Measurements from ENCODE around the genes RAB6A, DNAJB13 and KLHL35.

DNA sequence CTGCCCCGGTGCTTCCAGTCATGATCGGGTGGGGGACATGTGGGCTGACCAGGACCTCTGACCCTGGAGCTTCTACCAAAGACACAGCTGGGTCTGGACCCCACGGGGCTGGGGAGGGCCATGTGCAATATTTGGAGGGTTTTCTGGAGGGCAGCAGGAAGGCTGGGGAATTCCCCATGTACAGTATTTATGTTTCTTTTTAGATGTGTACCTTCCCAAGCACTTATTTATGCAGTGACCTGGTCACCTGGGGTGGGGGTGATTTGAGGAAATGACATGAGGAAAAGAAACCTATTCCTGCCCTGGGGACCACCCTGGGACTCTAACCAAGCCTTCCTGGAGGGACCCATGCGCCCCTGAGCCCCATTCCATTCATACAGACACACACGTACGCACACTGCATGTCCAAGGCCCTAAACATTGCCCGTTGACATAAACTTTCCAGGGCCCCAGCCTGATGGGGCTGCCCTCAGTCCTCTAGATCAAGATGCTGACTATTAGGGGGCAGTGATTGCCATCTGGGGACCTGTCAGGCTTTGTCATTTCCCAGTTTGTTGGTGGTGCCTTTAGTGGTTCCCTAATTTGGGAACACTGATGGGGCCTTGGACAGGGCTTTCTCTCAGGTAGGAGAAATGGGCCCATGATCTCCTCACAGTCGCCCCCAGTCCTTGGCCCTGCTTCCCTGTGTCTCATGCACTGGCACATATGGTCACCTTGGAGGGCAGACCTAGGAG lies 8.0 kb upstream of the RELT start:
- RRBS, result no CpG with 5 or more reads among the region's 8 CpGs

- RRBS, result no CpG with 5 or more reads among the region's 8 CpGs
These were observed 4.0 kb downstream of the RELT start for GRCh38 chr11:73380189-73380609.

DNA sequence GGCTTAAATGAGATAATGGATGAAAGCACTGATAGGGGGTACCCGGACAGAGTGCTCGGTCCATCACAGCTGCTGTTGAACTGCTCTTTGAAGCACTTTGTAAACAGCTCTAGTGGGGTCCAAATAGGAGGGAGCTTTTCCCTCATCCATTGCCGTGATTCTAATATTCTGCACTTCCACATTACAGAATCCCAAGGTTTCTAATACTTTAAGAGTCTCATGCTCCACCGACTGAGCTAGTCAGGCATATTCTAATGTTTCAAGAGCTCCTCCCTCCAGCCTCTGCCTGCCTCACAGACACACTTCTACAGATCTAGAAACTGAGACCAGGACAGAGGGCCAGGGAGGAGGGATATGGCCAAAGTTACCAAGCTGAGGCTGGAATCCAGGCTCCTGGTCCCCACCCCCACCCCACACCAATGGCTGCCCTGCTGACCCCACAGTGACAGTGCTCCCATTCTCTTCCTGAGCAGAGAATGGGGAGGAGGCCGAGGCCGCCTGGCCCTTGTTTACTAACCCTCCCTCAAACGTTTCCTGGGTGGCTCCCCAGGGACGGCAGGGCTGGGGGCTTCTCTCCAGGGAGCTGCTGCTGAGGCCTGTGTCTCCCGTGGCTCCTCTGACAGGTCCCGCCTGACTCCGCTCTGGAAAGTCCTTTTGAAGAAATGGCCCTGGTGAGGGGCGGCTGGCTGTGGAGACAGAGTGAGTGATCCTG lies 2.2 kb downstream of the PLEKHB1 start:
- RRBS, result 78% methylated on average over 1 of the region's 12 CpGs

GRCh38 chr11:73760610-73761662 lies at the start of gene RAB6A:
TSS of gene RAB6A (minus strand) at chr11:73761074.
- RRBS, result under 1% methylated on average over 30 of the region's 88 CpGs

DNA sequence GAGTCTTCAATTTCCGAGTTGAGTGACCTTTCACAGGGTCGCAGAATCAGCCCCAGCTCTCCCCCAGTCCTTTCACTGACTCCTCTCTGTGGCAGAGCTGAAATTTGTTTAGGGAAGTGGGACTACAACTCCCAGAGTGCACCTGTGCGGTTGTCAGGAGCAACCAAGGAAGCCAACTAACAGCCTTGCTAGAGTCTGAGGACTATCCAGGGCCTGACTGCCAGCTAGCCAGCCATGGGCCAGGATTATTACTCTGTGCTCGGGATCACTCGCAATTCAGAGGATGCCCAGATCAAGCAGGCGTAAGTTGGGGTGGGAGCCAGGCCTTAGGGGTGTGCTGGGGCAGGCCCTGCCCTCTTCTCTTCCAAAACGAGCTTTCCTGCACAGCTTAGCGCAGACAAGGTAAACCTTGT lies at the start of gene DNAJB13:
TSS of gene DNAJB13 (plus strand) at position 191 of the 413 bp plus-strand sequence.
- RRBS, result no CpG with 5 or more reads among the region's 8 CpGs

DNA sequence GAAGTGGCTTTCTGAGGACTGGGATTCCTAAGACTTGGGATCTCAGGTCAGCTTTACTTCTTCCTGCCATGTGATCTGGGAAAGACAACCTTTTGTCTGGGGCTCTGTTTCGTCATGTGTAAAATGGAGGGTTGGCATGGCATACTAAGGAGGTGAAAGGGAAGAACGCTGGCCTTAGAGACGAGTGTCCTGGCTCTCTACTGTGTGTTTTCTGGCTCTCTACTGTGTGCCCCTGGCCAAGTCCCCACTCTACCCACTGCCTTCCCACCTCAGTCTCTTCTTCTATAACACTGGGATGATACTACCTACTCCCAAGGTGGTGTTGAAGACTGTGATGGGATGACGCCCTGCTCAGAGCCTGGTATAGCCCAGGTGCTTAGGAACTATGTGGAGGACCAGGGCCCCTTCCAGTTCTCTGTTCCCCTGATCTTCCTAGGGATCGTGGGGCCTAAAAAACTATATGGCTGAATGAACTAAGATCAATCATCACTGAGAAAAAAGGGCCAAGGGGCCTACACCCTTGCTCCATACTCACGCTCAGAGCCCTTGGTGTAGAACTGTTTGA lies 5.2 kb downstream of the UCP2 start:
- RRBS, result no CpG with 5 or more reads among the region's 6 CpGs

- RRBS, result no CpG with 5 or more reads among the region's 10 CpGs
These were observed 9.6 kb upstream of the UCP3 start for GRCh38 chr11:74018237-74019145.

- RRBS, result no CpG with 5 or more reads among the region's 2 CpGs
These were observed 7.7 kb upstream of the P4HA3 start for GRCh38 chr11:74319080-74319576.

GRCh38 chr11:74672760-74673950 lies 58.1 kb downstream of the CHRDL2 start:
- RRBS, result no CpG with 5 or more reads among the region's 15 CpGs

GRCh38 chr11:74720840-74721379 lies 10.3 kb downstream of the CHRDL2 start:
- RRBS, result no CpG with 5 or more reads among the region's 12 CpGs

DNA sequence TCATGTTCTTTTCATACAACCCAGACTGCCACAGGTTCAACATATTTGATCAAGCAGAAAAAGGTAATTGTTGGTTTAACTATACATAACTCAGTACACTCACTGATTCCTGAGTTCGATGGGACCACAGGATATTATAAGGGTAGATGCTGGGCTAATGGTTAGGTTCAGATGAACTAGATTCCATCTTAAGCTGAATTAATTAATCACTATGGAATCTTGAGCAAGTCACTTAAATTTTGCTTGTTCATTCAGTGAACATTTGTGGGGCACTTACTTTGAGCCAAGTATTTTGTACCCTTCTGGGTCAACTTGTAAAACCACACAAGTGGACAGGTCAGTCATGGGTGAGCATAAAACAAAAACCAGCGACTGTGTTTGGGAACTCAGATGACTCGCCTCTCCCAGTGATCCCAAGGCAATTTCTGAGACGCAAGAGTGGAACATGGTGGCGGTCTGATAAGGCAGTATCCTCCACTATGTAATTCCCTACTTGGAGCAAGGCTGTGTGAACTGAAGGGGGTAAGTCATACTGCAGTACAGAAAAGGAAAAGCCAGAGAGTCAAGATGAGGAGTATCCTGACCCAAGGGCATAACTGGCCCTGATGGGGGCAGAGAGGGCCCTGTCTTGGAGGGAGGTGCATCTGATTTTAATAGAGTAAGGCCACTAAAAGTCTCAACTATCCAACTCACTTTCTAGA lies 88.9 kb downstream of the XRRA1 start:
- RRBS, result no CpG with 5 or more reads among the region's 5 CpGs

GRCh38 chr11:75170906-75171238 lies 20.0 kb downstream of the SLCO2B1 start:
- RRBS, result no CpG with 5 or more reads among the region's 7 CpGs

DNA sequence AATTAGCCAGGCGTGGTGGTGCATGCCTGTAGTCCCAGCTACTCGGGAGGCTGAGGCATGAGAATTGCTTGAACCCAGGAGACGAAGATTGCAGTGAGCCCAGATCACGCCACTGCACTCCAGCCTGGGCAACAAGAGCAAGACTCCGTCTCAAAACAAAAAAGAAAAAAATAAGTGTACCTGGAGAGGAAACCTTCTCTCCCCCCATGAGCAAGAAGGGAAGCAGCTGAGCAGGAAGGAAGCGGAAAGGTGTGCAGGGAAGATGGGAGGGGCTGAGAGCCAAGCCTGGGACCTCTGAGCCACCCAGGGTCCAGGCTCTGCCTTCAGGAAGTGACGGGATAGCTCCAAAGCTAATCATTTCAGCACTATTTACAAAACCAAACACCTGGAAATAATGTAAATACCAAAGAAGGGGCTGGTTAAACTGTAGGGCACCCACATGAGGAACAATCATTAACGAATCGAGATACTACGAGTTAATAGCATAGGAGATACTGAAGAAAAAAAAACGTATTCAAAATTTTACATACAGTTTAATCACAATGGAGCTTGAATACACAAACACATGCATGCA lies 27.9 kb downstream of the ARRB1 start:
- RRBS, result no CpG with 5 or more reads among the region's 11 CpGs

DNA sequence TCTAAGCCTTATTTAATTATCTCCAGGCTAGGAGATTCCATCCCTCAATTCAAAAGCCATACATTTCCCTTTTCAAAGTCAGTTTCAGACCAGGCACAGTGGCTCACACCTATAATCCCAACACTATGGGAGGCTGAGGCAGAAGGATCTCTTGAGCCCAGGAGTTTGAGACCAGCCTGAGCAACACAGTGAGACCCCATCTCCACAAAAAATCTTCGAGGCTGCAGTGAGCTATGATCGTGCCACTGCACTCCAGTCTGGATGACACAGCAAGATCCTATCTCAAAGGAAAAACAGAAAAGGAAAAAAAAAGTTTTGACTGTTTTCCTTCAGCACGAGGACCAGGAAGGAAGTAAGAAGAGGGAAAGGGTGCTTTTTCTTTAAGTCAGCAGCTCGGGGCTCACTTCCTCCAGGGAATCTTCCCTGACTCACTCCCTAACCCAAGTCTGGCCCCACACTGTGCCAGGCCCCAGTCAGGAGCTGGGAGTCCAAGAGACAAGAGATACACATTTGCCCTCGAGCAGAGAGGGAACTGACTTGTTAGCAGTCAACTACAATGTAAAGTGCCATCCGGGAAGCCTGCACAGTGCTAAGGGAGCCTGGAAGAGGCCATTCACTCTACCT lies 14.3 kb downstream of the ARRB1 start:
- RRBS, result no CpG with 5 or more reads among the region's 6 CpGs

- RRBS, result no CpG with 5 or more reads among the region's 17 CpGs
These were observed 1.1 kb downstream of the ARRB1 start for GRCh38 chr11:75350149-75351000.

DNA sequence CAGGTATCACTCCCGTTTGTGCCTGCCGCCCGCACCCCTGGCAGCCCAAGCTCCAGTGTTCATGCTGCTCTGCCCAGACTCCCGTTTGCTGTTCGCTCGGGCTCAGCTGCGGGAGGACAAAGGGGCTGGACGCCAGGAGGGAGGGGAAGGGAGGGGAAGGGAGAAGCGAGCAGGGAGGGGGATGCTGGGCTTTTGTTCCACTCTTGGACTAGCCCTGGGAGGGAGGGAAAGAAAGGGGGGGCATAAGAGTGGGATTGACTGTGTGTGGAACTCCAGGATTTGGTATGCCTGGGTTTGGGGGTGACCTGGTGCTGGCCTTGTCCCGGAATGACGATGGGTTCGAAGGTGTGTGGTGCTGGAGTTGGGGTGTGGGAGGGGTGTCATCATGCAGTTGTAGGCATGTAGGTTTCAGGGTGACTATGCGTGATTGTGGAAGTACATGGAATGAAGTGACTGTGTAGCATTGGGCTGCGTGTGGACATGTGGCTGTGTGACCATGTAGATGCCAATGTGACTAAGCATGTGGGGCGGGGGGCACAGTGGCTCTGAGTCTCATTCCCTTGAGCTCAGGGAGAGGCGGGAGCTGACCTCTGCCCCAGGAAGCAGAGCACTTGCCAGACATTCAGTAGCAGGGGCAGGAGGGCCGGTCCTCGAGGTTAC lies at the start of gene KLHL35:
TSS of gene KLHL35 (minus strand) at position 118 of the 660 bp plus-strand sequence.
- RRBS, result no CpG with 5 or more reads among the region's 18 CpGs

- RRBS, result 80% methylated on average over 2 of the region's 10 CpGs
These were observed 43.9 kb upstream of the KLHL35 start for GRCh38 chr11:75476709-75477448.

DNA sequence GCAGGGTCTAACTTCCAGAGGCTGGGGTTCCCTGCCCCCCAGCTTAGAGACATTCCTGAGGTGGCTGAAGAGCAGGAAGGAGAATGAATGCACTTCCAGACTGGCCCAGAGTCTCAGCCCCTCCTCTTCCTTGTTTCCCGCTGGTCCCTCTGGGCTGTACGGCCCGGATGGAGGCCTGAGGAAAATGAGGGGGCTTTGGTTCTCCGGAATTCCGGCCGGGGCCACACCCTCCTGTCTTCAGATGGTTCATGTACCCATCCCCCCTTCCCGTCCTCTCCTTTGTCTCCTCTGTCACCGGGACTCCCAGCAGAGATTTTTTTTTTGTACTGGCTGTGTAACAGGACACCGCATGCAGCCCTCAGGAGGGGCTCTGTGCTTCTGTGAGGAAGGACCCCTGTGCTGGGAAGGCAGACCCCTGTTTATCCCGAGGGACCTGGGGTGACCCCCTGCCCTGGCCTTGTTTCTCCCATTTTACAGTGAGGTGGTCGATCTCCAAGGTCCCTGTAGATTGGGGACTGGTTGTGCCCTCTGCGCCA lies 1.1 kb downstream of the SERPINH1 start:
- RRBS, result 3% methylated on average over 3 of the region's 12 CpGs

DNA sequence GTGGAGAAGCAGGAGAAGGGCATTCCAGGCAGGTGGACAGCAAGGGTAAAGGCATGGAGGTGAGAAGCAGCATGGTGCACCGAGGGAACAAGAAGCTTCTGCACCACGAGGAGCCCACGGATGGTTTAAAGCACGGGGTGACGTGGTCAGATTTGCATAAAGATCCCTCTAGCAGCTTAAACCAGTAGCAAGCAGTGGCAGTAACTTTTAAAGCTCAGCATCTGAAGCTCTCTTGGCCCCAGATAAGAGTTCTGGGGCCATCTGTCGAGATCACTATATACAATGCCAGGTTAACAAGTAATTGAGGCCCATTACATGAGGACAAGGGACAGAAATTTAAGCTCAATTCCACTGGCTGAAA lies 36.9 kb downstream of the SERPINH1 start:
- RRBS, result no CpG with 5 or more reads among the region's 6 CpGs

- RRBS, result 3% methylated on average over 24 of the region's 54 CpGs
These were observed 1.6 kb downstream of the MAP6 start for GRCh38 chr11:75667089-75667730.

All from aortic smooth muscle cell (primary cell).